Pulmonary artery (tissue), 1 donor: Measurements from ENCODE around the genes AASDHPPT, EXPH5 and DDX10.

GRCh38 chr11:106010378-106011004 is 11.5 kb downstream of the MSANTD4 start:
- PRO-cap: no peak

DNA sequence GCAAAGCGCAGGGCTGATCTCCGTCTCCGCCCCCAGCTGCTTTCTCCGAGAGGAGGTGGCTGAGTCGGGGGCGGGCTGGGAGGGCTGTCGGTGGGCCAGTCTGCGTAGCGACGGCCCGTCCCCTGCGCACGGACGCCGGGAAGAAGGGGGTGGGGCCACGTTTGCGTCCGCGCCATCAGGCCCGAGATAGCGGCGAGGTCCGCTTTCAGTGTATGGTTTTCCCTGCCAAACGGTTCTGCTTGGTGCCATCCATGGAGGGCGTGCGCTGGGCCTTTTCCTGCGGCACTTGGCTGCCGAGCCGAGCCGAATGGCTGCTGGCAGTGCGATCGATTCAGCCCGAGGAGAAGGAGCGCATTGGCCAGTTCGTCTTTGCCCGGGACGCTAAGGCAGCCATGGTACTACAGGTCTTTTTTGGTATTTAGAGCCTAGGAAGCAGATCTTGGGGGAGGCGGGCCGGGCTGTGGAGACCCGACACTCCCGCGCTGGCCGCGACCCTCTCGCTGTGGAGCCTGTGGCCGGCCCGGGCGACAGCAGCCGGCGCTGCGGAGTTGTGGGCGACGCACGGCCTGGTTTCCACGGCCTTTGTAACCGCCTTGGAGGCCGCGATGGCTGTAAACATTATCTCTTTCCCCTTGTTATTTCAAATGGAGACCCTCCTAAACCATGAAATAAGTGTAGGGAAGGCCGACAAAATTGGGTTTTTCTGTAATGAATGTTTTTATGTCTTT is at the start of gene AASDHPPT:
Gene AASDHPPT (plus strand): TSS at position 164 of the 728 bp plus-strand sequence.
- PRO-cap: bidirectional peak, plus-strand start at position 132 of the sequence, minus-strand start outside the sequence

- PRO-cap: no peak
Observed at GRCh38 chr11:106956896-106957592, 61.2 kb downstream of the GUCY1A2 start.

GRCh38 chr11:107018970-107019806 is 912 bp upstream of the GUCY1A2 start:
- PRO-cap: no peak

DNA sequence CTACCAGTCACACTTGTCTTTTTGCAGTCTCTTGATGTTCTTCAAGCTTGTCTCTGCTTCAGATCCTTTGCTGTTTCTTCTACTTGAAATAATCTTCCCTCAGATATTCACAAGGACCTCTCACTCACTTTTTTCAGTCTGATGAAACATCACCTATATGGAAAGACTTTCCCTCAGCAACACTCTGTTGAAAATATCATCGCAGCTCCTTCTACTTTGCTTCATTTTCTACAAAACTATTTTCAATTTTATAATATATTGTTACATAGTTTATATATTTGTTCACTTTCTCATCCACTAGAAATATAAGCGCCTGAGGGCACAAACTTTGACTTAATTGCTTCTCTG is 69.7 kb downstream of the CWF19L2 start:
- PRO-cap: no peak

- PRO-cap: no peak
Observed at GRCh38 chr11:107928012-107928287, 298 bp upstream of the RAB39A start.

GRCh38 chr11:108095244-108095688 is 26.1 kb upstream of the ACAT1 start:
- PRO-cap: no peak

DNA sequence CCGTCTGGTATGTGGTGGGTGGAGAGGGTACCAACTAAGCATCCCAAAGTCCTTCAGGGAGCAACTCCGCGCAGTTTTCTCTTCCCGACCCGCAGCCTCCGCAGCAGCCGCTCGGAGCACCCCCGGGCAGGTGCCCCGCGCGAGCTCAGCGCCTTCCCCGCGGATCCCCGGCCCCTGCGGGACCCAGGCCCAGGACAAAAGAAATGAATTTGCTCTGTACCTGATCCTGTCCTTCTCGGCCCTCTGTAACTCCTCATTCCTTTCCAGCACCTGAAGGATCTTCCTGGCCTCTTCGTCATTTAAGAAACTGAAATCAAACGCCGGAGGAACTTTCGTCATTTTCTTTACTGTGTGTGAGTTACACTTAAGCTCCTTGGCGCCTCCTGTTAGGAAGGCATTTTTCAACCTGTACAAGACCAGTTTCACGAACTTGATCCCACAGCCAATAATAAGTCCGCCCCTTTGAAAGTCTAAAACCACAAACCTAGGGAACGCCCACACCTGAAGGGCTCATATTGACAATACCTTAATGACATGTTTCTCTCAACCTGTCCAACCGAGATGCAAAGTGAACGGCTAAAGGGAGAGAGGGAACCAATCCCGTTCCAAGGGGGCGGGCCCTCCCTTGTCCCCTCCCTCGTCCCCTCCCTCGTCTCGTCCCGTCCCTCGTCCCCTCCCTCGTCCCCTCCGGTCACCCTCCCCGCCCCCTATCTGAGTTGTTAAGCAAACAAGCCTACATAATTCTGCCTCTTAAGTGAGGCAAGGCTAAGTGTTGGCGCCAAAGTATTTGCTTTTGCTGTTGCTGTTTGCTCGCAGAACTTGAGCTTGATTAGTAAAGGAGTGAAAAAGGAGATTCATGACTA is at the start of gene EXPH5:
Gene EXPH5 (minus strand): TSS at position 571 of the 863 bp plus-strand sequence.
- PRO-cap: unidirectional peak, minus-strand start at position 554 of the sequence

DNA sequence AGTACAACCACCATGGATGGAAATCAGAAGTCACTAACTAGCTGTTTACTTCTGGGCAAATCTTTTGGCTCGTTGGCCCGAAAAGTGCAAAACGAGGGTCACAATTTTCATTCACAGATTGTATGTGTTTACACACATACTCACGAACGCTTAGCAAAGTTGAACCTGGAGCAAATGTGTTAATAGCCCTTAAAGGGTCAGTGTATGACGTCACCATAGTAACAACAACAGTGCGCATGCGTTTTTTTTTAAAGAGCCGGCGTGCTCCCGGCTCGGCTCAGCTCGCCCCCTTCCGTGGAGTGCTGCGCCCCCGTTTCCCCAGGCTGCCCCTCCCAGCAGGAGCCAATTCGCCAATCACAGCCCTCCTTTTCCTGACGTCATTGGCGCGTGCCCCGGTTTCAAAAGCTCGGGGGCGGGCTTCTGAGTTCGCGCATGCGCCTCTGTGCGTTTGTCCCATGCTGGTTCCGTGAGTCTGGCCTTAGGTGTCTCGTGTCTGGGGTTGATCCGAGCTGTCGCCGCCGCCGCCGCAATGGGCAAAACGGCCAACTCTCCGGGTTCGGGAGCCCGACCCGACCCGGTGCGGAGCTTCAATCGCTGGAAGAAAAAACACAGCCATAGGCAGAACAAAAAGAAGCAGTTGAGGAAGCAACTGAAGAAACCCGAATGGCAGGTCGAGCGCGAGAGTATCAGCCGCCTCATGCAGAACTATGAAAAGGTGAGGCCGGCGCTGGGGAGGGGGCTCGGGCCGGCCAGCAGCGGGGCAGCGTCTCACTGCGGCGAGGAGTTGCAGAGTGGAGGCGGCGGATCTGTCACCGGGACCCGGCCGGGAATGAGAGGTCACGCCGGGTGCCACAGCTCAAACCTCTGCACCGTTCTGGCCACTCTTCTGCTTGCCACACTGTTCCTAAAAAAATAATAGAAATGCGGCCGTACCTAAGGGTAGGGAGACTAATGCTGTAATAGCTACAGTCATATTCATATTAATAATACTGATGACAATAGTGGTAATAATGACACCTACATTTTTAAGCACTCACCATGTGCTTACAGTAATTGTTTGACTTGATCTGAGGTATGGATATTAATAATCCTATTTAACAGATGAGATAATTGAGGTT is at the start of gene DDX10:
Gene DDX10 (plus strand): TSS at position 445 of the 1,118 bp plus-strand sequence.
- PRO-cap: bidirectional peak, plus-strand start at position 485 of the sequence, minus-strand start at position 296 of the sequence

DNA sequence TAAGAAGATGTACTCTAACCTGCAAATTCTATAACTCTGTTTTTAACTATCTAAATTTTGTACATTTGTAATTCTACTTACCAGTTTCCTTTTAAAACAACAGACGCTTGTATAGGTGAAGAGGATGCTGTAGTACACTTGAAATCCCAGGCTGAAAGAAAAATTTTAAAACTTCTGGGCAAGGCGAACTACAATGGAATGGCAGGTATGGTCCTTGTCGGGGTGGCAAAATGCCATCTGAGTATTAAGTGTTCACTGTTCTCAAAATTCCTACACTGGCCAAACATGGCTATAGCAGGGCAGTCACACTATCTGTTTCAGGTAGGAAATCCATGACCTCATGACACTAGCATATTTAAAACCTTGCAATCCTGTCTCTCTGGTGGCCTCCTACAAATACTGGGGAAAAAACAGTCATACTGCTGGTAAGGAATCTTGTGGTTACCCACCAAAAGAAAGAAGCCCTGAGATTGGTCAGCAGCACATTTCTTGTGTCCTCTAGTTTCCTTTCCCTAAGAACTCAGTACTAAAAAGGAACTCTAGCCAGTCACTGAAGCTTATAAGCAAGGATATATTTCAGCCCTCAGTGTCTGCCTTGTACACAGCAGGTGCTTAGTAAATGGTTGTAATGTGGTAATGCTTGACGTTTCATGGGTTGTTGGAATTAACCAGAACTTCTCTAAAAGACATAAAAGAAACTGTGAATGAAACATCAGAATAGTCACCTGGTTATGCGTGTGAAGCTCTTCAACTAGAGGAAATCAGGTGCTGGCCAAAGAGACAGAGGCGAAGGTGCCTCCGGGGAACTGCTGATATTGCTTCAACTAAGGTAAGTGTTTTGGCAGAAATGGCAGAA is 5.2 kb upstream of the ZC3H12C start:
- PRO-cap: no peak

- PRO-cap: no peak
Observed at GRCh38 chr11:110247466-110247955, 48.9 kb downstream of the RDX start.

GRCh38 chr11:110257571-110258328 is 38.7 kb downstream of the RDX start:
- PRO-cap: no peak

DNA sequence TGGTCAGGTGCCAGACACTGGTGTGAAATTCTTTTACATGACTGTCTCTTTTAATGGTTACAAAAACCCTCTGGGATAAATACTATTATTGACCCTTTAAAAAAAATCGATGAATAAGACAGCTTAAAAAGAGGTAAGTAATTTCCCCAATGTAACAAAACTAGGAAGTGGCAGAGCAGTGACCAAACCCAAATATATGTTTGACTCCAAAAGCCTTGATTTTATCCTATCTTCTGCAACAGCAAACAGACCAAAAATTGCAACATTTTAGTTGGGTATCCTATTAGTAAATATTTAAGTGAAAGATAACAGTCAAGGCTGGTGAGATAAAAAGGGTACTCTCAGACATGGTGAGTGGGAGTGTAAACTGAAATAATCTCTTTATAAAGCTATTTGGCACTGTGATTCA is 1.8 kb upstream of the RDX start:
- PRO-cap: no peak

GRCh38 chr11:110797513-110797871 is 85.3 kb upstream of the ARHGAP20 start:
- PRO-cap: no peak

- PRO-cap: bidirectional peak, plus-strand start at chr11:111324545, minus-strand start at chr11:111324332
Observed at GRCh38 chr11:111323986-111324917, 25.9 kb downstream of the POU2AF3 start.

DNA sequence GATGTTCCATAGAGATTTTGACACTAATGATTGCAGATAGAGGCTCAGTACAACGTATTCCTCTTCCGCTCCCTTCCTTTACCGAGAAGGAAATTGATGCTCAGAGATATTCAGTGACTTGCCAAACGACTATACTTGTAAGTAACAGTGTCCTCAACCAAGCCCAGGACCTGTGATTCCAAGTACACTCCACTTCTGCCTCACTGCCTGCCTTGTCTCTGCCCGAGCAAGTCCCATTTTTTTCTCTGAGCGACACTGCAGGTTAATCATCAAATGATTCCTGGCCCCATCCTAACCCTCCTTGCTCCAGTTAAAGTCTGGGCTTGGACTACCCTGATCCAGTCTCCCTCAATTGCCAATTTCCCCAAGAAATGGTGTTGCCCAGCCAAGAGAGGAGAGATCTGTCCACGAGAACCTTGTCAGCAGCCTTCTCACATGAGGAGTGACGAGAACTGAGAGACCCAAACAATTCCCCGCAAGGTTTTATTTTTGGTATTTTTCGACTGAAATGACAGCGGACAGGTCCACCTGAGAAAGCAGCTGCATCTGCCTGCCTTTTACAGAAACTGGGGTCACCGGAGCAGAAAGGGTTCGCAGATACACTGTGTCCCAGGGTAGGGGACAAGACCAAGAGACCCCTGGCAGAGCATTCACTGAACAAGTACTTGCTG is 11.6 kb downstream of the POU2AF1 start:
- PRO-cap: no peak

DNA sequence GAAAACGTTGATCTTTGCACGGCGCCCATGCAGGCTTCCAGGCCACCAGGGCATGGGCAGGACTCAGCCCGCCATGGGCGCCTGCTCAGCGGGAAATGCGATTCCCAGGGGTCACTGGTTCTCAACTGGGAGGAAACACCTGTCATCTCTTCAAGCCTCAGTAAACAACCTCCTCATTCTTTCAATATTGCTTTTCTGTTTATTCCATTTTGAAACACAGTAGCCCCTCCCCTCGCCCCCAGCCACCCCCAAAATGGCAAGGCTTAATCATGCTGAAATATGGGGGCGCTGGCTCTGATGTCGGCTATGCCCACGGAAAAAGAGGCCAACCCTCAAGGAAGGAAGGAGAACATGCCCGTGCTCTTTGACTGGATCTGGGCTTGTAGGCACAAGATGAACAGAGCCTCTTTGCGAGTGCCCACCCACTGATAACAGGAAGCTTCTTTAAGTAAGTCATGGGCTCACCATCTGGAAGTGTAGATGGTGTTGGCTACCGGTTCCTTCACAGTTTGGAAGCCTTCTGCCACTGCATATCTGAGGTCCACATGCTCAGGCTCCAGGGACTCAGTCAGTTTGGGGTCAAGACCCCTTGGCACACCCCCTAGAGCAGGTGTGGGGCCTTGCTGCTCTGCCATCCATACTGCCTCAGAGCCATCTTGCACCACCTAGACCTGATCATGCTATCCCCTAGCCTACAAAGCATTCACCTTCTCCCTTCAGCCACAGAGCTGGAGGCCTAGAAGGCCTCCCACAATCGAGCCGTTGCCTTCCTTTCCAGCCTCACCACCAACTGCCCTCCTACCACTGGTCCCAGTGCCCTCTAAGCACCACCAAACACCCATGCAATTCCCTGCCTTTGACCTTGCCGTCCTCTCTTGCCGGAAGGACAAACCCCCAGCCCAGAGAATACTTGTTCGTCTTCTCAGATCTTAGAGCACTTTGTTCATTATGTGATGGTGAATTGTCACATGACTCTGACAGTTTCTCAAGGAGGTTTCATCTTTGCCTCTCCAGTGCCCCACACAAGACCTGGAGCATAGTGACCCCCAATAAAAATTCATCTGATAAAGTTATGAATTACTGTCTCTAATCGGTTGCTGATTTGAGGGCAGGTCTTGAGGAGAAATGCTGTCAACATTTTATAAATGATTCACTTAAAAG is 913 bp upstream of the POU2AF1 start:
- PRO-cap: no peak

DNA sequence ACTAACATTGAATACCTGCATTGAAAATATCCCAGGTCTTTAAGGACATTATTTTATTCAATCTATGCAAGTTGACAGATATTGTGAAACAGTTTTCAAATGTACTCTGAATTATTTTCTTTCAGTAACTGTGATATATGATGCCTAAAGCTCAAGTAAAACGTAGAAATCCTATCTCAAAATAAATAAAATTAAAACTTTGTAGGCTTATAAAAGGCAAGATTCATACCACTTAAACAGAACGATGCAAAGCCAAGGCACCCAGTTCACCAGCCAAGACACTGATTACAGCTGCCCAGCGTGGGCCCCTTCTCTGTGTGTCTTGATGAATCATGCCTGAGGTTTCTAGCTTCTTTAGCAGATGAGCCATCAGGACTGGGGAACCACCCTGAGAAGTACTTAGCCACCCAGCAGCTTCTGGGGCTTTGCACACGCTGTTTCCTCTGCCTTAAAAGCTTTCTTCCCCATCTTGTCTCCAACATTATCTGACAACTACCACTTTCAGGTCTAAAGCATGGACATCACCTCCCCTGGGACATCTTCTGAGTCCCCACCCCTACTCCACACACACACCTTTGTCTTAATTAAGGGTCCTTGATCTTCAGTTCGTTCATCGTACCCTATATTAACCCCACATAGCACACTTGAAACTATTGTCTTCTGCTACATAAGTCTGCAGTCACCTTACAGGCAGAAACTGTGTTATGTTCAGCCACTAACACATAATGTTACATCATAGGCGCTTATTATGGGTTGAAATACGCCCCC is 8.8 kb upstream of the LAYN start:
- PRO-cap: no peak

GRCh38 chr11:111623653-111624120 is 21.4 kb downstream of the SIK2 start:
- PRO-cap: no peak

- PRO-cap: no peak
Observed at GRCh38 chr11:111631010-111631516, 28.8 kb downstream of the SIK2 start.